Pericardium (tissue), 1 donor: ENCODE results near the genes RPL27 and LSM12.

- RRBS, result no CpG with 5 or more reads among the region's 9 CpGs
These were observed 9.0 kb upstream of the G6PC1 start for GRCh38 chr17:42891562-42892103.

DNA sequence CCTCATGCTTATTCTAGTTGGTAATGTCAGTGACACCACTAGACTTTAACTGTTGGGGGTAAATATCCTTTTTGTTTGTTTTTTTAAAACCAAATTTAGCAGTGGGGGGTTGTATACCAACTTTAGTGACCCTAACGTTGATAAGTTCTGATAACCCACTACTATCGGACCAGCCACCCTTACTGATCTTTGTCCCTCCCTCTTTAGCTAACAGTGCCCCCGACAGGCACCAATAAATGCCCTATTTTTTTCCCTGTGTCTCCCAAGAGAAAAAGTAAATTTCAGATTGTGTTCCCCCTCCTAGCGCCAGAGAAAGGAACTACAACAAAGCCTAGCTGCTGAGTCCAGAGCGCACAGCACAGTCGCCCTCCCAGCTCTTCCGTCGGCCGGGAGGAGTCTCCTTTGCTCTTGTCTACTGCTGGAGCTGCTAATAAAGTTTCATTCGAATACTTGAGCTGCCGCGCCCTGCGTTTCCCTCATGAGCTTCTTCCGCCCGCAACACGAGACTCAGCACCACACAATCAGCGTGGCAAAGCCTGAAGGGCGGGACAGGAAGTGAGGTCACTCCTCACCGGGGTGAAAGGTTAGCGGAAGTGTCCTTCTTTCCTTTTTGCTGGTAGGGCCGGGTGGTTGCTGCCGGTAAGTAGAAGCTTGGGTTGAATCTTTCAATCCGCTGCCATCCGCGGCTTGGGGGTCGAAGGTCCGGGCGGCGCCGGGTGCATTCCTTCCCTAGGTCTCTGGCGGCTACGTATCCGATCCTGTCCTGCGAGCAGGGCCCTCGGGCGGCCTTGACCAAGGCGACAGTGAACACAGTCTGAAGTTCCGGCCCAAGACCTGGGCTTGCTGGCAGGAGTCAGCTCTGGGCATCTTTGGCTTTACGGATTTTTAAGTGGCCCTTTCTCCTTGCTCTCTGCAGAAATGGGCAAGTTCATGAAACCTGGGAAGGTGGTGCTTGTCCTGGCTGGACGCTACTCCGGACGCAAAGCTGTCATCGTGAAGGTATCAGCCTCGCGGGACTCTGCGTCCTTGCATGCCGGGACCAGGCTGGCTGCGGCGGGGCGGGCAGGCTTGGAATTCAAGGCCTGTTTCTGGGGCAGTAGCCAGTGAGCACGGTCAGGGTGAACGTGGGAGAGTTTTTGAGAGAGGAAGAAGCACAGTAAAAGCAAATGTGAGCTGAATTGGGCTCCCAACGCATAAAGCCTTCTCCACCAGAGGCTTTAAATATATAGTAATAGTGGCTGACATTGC is at the start of gene RPL27:
RPL27 (plus strand) TSS at position 587 of the 1,248 bp plus-strand sequence.
- RRBS, result 1% methylated on average over 18 of the region's 53 CpGs

DNA sequence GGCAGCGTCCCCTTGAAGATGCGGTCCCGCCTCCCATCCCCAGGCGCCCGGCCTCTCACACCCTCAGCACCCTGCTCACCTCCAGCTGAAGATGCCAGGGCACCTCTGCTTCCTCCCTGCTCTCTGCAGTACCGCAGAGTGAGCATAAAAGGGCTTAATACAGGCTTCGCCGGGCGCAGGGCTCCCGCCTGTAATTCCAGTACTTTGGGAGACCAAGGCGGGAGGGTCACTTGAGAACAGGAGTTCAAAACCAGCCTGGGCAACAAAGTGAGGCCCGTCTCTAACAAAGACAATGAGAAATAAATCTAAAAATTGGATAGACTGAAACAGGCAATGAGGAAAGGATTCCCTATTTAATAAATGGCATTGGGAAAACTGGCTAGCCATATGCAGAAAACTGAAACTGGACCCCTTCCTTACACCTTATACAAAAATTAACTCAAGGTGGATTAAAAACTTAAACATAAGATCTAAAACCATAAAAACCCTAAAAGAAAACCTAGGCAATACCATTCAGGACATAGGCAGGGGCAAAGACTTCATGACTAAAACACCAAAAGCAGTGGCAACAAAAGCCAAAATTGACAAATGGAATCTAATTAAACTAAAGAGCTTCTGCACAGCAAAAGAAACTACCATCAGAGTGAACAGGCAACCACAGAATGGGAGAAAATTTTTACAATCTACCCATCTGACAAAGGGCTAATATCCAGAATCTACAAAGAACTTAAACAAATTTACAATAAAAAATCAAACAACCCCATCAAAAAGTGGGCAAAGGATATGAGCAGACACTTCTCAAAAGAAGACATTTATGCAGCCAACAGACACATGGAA is 10.9 kb upstream of the BRCA1 start:
- RRBS, result no CpG with 5 or more reads among the region's 12 CpGs

DNA sequence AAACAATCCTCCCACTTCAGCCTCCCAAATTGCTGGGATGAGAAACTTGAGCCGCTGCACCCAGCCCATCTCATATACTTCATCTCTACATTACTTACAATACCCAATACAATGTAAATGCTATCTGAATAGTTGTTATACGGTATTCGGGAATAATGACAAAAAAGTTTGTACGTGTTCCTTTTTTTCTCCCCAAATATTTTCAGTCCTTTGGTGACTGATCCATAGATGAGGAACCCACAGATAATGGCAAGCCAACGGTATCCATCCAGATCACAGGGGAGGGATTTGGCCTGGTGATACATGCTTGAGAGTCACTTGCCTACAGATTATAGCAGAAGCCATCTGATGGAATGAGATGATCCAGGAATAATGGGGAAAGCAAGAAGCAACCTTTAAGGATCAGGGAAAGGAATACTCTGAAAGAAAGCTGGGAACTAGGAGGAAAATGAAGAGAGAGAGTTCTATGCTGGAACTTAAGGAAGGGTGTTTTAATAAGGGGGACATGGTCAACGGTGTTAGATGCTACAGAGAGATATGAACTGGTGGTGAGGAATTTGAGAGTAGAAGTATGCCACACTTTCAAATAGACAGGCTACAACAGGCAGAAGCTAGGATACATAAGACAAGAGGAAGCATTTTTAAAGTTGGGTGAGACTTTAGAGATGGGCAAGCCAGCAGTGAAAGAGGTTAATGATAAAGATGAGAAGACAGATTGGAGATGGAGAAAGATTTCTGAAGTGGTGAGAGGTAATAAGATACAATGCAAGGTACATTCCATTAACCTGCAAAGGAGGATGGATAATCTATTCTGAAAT is 3.9 kb upstream of the TMEM106A start:
- RRBS, result no CpG with 5 or more reads among the region's 6 CpGs

DNA sequence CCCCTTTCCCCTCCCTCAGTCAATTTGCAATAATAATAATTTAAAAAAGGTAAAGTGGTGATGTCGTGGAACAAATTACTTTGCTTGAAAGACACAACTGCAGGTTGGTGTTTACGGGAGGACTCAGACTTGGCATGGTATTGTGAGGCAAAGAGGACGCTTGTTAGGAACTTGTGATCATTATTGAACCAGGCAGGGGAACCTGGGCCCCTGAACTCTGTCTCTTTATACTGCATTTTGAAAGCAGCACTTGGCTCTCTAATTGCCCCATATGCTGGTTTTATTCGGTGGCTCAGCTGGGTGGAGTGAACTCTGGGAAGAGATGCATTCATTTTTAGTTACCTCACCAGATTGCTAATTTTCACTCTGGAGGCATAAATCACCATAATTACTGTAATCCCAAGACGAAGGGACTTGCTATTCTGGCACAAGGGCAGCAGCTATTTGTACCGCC is 5.9 kb upstream of the DHX8 start:
- RRBS, result no CpG with 5 or more reads among the region's 6 CpGs

GRCh38 chr17:43658913-43659515 is 2.7 kb downstream of the MEOX1 start:
- RRBS, result no CpG with 5 or more reads among the region's 12 CpGs

GRCh38 chr17:43816356-43817122 is 16.4 kb downstream of the MPP3 start:
- RRBS, result no CpG with 5 or more reads among the region's 21 CpGs

DNA sequence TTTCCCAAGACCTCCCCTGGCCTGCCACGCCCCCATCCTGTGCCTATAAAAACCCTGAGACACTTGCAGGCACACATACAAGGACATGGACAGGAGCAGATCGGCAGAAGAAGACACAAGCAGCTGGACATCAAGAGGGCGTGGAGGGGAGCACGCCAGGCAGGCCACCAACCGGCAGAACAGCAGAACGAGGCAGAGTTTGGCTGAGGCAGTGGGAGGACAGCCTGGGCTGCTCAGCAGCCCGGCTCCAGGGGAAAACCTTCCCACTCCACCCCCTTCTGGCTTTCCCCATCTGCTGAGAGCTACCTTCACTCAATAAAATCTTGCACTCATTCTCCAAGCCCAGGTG is 13.3 kb upstream of the MPP2 start:
- RRBS, result 47% methylated on average over 3 of the region's 7 CpGs

DNA sequence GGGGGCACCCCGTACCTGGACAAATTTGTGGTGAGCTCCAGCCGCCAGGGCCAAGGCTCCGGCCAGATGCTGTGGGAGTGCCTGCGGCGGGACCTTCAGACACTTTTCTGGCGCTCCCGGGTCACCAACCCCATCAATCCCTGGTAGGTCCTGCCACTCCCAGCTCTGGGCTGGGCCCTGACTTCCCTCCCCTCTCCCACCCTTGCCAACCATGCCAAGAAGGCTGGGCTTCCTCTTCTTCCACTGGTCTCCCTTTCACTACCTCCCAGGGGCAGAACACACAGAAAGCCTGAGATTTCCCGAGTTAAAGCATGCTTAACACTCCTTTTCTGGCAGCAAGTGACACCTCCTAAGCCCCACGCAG is 3.2 kb downstream of the NAGS start:
- RRBS, result 5% methylated on average over 5 of the region's 9 CpGs

- RRBS, result under 1% methylated on average over 34 of the region's 74 CpGs
These were observed at the start of gene LSM12 for GRCh38 chr17:44065908-44067056. Gene LSM12 (minus strand): TSS chr17:44066671.

DNA sequence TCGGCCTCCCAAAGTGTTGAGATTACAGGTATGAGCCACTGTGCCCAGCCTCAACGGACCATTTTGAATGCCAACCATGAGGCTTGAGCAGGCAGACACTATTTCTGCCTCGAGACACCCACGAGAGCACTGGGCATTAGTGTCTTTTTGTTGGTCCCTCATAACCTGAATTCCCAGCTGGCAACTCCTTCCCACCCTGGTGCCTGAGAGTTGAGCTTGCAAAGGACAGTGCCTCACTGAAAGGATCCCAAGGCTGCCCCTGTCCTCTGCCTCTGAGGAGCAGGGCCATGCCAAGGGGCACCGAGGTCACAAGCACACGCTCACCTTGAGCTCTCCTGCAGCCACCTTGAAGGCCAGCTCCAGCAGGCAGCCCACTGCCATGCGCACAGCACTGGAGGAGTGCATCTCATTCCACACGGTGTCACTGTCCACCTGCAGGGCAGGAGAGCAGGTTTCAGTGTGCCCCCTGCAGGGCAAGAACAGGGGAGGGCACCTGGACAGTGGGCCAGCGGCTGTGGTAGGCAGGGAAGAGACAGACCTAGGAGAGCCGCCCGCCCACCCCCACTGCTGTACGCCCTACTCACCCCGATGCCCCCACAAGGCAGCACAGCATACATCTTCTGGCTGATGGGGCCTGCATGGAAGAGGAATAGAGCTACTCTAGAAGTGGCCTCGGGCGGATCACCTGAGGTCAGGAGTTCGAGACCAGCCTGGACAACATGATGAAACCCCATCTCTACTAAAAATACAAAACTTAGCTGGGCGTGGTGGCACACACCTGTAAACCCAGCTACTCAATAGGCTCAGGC is 12.9 kb downstream of the G6PC3 start:
- RRBS, result no CpG with 5 or more reads among the region's 17 CpGs

DNA sequence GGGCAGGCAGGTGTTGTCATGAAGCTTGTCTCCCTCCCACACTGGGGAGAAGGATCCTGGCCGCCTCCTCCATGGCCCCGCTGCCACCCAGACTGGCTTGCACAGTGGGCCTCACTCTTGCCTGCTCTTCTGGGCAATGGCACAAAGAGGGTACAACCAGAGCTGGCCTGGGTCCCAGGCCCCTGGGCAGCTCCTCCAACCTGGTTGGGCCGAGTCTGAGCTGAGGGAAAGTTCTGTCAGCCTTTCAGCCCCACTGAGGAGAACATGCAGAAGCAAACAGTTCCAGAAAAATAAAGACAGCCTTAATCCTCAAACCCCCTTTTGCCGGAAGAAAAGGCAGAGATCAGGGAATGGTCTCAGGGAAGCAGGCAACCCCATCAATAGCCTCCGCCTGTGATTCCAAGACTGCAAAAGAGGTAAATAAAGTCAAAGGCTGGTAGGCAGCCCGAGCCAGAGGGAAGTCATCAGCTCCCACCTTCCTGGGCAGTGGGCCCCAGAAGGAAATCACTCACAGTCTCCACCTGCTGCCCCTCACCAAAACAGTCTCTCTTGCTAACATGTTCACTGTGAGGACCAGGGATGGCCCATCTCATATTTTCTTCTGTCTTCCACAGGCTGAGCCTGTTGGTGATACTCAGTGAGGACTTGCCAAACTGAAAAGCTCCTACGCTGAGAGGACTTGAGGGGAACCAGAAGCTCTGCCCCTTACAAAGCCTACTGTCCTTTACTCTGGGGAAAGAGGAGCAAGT is 8.8 kb downstream of the HDAC5 start:
- RRBS, result no CpG with 5 or more reads among the region's 7 CpGs

DNA sequence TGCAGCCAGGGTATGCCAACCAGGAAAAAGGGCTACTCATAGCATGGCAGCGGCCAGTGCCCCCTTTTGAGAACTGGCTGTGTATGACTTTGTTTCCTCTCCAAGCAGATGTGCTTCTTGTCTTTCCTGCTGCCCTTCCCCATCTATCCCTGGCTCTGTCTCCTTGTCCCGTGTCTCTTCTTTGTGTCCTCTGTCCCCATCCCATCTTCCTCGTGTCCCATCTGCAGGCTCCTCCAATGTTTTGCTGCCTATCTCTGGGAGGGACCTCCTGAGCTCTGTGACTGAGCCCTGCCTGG is 4.8 kb downstream of the UBTF start:
- RRBS, result no CpG with 5 or more reads among the region's 3 CpGs

GRCh38 chr17:44222927-44223407 is 3.5 kb upstream of the UBTF start:
- RRBS, result no CpG with 5 or more reads among the region's 7 CpGs

- RRBS, result no CpG with 5 or more reads among the region's 8 CpGs
These were observed 4.1 kb upstream of the UBTF start for GRCh38 chr17:44223479-44224113.

- RRBS, result no CpG with 5 or more reads among the region's 5 CpGs
These were observed 761 bp upstream of the ITGA2B start for GRCh38 chr17:44390241-44390578.

- RRBS, result no CpG with 5 or more reads among the region's 6 CpGs
These were observed 8.8 kb upstream of the ITGA2B start for GRCh38 chr17:44397882-44398956.

- RRBS, result no CpG with 5 or more reads among the region's 3 CpGs
These were observed 41.7 kb upstream of the ITGA2B start for GRCh38 chr17:44431130-44431615.

GRCh38 chr17:44511703-44512296 is 8.6 kb upstream of the GPATCH8 start:
- RRBS, result no CpG with 5 or more reads among the region's 6 CpGs